Endometrial microvascular endothelial cells (primary cell): ENCODE measurements around the genes OVOL2, DZANK1, CRNKL1 and INSM1.

DNA sequence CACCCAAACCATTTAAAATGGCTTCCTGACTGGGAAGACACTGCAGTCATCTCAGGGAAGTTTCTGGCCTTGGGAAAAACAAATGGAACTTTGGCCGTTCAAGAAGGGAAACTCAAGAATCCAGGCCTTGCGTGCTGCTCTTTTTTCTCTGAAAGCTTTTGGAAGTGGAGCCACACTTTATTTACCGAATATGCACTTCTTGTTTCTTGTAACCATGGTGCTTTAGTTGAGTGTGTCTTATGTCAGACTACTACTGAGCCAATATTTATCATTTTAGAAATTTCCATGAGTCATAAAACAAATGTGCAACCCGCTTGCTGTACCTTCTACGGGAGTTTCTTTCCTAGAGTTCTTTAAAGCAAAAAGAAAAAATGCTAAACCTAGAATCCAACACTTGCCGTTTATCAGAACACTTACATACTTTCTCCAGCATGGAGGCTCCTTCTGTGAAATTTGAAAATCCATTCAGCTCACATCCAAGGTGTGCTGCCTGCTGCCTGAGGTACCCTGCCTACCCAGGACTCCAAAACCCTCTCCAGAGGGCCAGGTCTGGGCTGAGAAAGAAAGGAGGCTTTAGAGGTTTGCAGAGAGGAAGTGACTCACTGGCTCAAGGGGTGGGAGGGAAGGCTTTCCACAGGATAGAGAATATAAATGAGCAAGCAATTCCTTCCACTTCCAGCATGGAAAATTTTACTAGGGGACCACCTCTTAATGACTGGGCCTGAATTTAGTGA, 11.4 kb upstream of the DSTN start:
- RAMPAGE, long total RNA = start-site peak on the minus strand centred at position 560 of the sequence, 47 bp wide, 28 and 17 reads in 2 replicates

DNA sequence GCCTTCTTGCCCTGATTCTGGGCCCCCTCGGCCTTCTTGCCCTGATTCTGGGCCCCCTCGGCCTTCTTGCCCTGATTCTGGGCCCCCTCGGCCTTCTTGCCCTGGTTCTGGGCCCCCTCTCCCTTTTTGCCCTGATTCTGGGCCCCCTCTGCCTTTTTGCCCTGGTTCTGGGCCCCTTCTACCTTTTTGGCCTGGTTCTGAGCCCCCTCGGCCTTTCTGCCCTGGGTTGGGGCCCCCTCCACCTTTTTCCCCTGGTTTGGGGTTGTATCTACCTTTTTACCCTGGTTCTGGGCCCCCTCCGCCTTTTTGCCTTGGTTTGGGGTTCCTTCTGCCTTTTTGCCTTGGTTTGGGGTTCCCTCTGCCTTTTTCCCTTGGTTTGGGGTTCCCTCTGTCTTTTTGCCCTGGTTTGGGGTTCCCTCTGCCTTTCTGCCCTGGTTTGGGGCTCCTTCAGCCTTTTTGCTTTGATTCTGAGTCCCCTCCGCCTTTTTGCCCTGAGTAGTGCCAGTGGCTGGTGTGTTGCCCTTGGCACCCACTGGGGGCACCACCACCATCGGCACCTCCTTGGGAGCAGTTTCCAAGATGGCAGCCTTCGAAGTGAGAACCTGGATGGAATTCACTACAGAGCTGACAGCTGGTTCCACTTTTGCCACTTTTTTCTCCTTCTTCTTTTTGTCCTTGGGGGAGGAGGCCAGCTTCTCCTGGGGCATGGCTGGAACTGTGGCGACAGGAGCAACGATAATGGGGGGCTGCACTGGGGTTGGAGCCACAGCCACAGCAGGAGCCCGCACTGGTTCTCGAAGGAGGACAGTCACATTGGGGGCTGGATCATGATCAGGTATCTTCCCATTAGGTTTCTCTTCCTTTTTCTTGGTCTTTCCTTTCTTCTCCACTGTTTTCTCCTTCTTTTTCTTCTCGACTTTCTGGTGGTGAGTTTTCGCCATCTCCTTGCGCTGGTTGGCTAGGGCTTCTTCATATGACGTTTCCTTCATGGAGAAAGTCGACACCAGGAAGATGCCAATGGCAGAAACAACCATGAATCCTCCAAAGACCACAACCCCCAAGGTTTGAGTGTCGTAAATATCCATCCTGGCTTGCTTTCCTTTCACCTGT, 22.3 kb downstream of the RRBP1 start:
- RAMPAGE, long total RNA = no peak

DNA sequence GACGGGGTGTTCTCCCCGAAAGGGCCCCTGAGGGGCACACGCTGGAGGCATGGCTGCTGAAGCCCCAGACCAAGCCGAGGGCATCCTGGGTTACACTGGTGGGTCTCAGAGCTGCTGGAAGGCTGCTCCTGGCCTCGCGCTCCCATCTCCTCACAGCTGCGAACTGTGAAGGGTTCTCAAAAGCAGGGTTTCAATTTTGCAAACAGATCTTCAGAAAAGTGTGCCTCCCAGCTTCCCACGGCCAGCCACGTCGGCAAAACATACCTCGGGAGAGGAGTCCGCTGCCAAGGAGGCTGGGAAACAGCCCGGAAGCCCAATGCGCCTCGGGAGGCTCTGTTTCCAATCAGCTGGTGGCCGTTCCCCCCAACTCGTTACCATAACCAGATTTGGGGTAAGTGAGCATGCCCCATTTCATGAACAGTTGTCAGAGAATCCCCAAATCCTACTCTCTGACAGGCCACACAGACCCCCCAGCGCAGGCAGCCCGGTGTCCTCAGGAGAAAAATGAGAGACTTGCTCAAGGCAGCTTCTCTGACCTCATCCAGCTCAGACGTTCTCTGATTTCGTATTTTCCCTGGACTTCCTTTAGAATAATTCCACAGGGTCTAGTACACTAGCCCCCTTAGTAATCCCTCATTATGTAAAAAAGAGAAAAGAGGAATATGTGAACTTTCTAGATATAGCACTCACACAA, 98.4 kb downstream of the SNX5 start:
- RAMPAGE, long total RNA = no peak

- RAMPAGE, long total RNA = no peak
Observed at GRCh38 chr20:17895032-17895991, 73.3 kb downstream of the SNX5 start.

GRCh38 chr20:18018365-18018984, 39.2 kb downstream of the OVOL2 start:
- RAMPAGE, long total RNA = no peak

- RAMPAGE, long total RNA = no peak
Observed at GRCh38 chr20:18057403-18058321, at the start of gene OVOL2. Gene OVOL2 (minus strand): TSS chr20:18057916.

- RAMPAGE, long total RNA = no peak
Observed at GRCh38 chr20:18287451-18288009, 797 bp upstream of the ZNF133 start.

DNA sequence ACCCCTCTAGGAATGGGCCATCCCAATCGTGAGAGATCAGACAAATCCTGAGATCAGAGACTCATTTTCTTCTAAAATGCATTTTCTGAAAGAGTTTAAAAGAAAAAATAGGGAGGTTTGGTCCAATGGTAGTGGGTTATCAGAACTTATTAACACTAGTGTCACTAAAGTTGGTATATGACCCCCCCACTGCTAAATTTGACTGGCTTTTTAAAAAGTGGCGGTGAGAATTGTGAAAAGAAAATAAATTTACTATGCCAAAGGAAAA, 40.5 kb downstream of the ZNF133 start:
- RAMPAGE, long total RNA = no peak

DNA sequence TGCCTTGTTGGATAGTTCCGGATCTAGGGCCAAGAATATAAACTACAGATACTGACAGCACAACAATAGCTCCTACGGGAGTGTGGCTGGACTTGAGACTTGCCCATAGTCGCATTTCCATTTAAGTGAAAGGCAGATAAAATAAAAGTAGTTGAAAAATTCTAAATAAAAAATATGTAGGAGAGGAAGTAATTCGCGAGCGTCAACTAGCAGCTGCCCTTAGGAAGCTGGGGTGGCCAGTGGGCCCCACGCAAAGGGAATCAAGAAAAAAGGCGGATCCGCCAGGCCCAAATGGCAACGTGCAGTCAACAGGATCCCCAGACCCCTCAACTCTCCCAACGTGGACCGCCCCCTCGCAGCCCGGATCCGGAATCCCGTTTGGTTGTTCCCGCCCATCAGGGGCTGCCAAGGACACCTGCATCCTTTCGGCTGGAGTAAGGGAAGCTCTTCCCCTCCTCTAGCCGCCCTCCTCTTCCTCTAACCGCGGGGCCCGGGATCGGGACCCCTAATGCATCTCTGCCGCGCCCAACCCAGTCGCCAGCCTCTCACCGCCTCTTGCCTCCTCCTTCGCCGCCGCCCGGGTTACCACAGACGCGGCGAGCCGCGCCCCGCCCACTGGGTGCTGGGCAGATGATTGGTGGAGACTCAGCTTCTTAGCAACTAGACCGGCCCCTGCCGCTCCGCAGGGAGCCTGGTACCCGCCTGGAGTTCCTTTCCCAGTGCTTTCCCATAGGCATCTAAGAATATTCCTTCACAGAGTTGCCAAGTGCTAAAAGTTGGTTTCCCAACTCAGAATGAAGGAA, at the start of gene DZANK1:
TSS of gene DZANK1 (minus strand) at position 584 of the 803 bp plus-strand sequence.
- RAMPAGE, long total RNA = start-site peak on the minus strand centred at position 591 of the sequence, 25 bp wide, 9 and 18 reads in 2 replicates

DNA sequence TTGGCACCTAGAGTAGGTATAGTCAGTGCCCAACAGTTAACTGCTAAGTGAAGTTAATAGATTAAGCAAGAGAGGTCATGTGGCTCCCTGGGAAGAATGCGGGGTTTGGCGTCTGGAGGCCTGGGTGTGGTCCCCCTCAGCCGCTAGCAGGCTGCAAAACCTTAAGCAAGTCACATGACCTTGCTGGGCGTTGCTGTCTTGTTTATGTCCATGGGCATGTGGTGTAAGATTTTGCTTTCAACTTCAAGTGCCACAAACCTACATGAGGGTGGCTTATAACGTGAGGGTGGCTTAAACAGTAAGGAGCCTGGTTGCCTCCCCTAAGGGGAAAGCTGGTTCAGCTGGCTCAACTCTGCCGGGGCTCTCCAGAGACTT, 75.5 kb upstream of the SCP2D1 start:
- RAMPAGE, long total RNA = no peak

DNA sequence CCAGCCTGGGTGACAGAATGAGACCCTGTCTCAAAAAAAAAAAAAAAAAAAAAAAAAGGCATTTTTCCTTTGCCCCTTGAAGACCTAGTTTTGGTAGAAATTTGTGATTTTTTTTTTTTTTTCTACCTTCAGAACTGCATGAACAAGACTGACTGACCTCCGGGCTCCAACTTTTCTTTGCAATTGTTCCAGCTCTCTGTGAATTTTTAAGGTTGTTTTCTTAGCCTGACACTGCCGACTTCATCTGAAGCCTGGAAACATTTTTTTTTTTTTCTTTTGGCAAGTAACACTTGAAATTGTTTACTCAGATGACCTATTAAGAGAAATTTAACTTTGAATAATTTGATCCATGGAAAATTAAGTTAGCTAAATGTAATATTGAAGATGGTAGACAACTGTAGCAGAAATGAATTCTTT, 73.0 kb downstream of the SLC24A3 start:
- RAMPAGE, long total RNA = no peak

- RAMPAGE, long total RNA = no peak
Observed at GRCh38 chr20:19658097-19658727, 99.8 kb upstream of the RIN2 start.

DNA sequence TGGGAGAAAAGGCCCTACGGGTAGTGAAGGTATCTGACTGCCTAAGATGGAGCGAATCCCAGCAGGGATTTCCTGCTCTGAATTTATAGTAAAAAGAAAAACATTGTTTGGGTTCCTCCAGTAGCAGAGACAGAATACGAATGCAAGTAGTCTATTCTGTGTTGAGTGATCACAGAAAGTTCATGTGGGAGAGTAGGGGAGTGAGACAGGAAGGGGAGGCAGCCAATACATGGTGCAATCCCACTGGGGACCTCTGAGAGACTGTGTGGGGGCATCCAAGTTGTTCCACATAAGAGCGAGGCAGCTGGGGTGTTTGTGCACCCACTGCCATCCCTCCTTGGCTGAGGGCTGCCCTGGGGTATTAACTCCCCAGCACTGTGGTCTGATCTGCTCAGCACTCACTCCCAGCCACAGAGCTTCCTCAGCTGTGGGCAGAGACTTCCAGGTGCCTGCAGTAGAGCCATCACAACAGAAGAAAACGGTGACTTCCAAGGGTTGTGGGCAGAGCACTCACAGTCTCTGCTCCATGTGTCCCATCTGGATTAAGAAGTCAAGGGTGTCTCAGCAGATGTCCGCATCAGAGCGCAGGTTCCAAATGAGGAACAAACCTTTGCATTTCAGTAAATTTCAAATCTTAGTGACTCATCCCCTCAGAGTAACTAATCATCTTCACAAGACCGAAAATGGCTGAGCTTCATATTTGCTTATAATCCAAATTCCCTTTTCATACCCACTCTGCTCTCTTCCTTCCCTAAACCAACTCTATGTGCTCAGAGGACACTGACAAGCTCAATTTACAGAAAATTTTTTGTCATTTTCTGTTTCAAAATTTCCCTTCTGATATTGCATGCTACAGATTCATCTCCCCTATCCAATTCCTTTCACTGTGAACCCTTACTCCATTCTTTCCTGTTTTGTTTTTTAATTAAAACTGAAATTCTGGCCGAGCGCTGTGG, 101.9 kb upstream of the NAA20 start:
- RAMPAGE, long total RNA = no peak

DNA sequence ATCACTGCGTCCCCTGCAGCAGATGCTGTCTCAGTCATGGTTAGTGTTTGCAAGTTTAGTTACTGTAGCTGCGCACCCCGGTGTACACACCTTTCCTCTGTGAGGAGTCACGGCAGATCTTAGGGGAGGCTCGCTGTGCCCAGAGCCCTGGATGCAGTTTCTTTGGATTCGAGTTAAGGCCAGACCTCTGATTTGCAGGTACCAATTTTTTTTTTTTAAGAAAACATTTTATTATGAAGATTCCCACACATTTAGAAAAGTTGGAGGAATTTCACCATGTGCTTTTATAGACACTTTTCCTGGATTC, 794 bp downstream of the NAA20 start:
- RAMPAGE, long total RNA = no peak

DNA sequence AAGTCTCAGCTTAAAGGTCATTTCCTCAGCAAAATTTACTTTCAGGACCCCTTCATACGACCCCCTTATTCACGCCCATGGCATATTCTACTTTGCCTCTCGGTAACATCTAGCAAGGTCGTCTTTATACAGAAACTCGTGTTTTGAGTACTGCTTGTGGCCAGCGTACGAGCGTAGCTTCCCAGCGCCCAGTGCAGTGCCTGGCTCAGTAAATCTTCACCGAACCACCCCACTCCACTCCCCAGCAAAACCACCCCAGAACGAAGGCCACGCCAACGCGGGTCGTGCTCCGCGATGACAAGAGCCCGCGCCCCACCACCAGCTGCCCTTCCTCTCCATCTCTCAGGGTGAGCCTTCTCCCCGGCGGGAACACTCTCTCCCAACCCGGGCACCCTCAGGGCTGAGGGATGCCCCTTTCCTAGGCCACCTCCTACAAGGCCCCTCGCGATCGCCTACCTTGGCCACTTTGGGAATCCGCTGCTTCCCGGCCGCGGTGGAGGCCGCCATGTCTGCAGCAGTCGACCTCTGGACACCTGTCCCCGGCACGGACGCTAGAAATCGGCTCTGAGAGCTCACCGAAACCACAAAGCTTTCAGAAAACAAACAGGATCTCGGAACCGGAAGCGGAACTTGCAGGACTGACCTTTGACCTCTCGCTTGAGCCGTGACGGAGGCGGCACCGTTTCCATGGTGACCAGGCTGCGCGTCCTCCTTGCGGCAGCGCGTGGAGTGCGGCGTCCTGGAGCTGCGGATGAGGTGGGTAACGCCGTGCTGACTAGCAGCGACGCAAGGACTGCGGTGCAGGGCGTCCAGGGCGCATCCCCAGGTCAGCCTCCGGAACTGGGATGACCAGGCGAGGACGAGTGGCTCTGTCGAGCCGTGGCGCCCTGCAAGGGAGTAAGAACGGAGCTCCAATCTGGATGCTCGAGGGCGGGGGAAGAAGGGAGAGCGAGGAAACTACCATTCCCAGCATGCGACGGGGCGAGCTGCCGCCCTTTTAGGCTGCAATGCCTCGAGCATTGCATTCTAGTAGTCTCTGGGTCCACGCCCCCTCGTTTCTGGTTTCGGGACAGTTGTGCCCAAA, at the start of gene CRNKL1:
TSS of gene CRNKL1 (minus strand) at position 631 of the 1,084 bp plus-strand sequence.
- RAMPAGE, long total RNA = start-site peak on the minus strand centred at position 580 of the sequence, 55 bp wide, 145 and 241 reads in 2 replicates

DNA sequence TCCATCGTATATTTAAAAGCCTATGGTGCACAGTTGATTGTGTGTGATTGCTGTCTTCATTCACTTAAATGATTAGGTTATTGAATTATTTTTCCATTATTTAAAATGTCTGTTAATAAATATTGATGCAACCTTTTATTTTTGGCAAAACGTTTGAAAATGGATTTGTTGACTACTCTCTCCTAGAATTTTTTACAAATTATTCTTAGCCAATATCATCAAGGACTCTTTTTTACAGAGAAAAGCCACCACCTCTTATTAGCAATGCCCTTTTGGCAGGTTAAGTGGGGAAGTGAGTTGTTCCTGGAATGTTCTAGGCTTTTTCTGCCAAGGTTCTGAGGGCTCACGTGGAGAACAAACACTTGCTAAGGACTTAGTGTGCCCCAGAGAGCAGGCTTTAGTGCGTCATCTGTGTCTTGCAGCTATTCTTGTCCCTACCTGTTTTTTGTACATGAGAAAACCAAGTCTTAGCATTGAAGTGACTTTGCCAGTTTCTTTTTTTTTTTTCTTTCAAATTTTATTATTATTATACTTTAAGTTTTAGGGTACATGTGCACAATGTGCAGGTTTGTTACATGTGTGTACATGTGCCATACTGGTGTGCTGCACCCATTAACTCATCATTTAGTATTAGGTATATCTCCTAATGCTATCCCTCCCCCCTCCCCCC, 33.5 kb downstream of the CFAP61 start:
- RAMPAGE, long total RNA = no peak

- RAMPAGE, long total RNA = no peak
Observed at GRCh38 chr20:20138165-20138772, 85.9 kb downstream of the CFAP61 start.

DNA sequence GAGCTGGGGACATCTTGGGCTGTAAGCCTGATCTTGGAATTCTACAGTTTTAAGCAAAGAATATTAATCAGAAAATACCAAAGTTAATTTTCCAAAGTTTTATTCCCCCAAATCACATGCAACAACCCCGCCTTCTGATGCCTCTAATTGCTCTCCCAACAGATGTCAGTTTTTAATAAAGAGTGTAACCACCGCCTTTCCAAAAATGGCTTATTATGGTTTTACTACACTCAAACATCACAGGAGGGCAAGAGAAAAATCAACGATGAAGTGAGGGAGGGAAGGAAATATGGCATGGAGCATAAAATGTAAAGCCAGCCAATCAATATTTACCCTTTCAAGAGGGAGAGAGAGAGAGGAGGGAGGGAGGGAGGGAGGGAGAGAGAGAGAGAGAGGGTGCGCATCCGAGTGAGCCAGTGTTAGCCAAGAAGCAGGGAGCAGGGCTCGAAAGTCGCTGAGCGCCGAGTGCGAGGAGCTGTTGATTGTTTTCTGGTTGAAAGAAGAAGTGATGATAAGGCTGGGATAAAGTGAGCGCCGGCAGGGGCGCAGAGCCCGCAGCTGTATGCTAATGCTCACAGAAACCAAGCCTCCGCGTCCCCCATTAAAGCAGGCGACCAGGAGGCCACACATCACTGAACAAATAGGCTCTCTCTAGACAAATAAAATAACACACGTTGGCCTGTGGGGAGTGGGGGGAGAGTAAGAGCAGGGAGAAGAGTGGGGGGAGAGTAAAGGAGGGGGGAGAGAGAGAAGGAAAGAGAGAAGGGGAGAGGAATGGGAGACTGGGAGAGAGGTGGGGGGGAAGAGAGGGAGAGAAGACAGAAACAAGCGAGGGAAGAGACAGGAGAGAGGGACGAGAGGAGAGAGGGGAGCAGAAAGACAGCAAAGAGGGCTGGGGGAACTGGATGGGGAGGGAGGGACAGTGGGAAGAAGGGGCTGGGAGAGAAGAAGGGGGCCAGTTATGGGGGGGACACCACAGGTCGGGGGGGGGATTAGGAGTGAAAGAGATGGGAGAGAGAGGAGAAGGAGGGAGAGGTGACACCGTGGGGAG, 5.1 kb upstream of the INSM1 start:
- RAMPAGE, long total RNA = no peak

- RAMPAGE, long total RNA = no peak
Observed at GRCh38 chr20:20367154-20368164, at the start of gene INSM1. Gene INSM1 (plus strand): TSS chr20:20368104.

- RAMPAGE, long total RNA = no peak
Observed at GRCh38 chr20:20519527-20520393, 151.9 kb downstream of the INSM1 start.